ENCODE measurements around a stretch of chr19.

- PRO-cap = bidirectional peak, plus-strand start at chr19:12913270, minus-strand start at chr19:12913043
- RAMPAGE, long total RNA, 2 experiments = no peak in any of the 2 experiments
Observed at GRCh38 chr19:12912903-12913671, 6.0 kb downstream of the SYCE2 start.

GRCh38 chr19:12951572-12952023, 5.4 kb downstream of the GADD45GIP1 start:
- PRO-cap = no peak
- RAMPAGE, long total RNA, 2 experiments = no peak in any of the 2 experiments

GRCh38 chr19:12952848-12953897, 3.9 kb downstream of the GADD45GIP1 start:
- PRO-cap = no peak
- RAMPAGE, long total RNA, 2 experiments = start-site peak on the plus strand in 1 of 2 experiments, at chr19:12953341-12953349 at its widest, 22 reads per replicate

DNA sequence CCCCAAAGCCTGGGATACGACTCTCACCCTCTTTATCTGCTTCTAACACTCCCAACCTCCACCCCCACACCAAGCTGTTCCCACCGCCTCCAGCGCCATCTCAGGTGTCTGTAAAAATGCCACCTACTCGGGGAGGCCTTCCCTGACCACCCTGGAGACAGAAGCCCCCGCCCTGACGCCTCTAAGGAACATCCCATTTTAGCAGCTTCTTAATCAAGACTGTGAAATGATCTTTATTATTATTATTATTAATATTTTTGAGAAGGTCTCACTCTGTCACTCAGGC, 3.7 kb upstream of the DAND5 start:
- PRO-cap = no peak
- RAMPAGE, long total RNA, 2 experiments = no peak in any of the 2 experiments

DNA sequence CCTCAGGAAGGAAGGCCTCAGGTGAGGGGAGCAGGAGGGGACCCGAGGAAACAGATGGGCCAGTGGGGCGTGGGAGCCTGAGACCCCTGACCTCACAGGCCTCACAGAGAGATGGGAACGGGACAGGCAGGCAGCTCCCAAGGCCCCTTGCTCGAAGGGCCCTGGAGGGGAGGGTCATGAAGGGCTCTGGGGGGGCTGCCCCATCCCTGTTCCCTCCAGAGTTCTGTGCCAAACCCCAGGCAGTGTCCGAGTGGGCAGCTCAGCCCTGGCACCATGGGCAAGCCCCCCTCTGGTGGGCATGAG, 5.6 kb downstream of the DAND5 start:
- PRO-cap = no peak
- RAMPAGE, long total RNA, 2 experiments = no peak in any of the 2 experiments

GRCh38 chr19:13016503-13016977, 21.3 kb downstream of the NFIX start:
- PRO-cap = no peak
- RAMPAGE, long total RNA, 2 experiments = no peak in any of the 2 experiments

DNA sequence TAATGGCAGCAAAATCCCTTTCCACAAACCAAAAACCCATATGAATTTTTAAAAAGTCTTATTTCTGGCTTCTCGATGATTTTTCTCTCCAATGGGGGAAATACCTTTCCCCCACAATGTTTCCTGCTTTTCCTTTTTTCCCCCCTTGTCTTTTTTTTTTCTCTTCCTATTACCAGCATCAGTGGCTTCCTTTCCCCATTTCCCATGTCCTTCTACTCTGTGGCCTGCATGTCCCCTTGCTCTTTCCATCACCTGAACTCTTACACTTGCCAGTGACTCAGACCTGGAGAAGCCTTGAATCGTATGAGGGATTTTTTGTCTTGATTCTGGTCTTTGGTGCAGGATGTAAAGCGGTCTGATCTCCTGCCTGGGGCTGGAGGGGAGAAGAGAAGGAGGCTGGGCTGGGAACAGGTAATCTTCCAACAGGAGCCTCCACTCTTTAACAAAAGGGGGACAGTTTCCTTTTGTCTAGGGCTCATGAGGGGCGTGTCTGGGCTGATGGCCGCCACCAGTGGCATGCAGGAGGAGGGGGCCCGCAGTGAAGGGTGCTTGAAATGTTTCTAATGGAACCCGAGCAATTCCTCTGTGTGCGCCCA, 24.6 kb downstream of the NFIX start:
- PRO-cap = no peak
- RAMPAGE, long total RNA, 2 experiments = no peak in any of the 2 experiments

DNA sequence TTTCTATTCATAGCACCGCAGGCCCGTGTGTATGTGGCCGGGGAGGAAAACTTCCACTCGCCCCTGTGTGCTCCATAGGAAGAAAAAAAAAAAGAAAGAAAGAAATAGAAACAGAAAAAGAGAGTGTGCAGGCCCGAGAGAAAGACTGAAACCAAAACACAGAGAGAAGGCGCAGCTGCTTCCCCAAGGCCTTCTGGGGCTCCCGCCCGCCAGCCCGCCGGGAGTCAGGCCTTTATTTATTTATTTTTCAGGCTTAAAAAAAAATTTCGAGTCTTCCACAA, 27.2 kb downstream of the NFIX start:
- PRO-cap = unidirectional peak, minus-strand start at position 195 of the sequence
- RAMPAGE, long total RNA, 2 experiments = no peak in any of the 2 experiments

DNA sequence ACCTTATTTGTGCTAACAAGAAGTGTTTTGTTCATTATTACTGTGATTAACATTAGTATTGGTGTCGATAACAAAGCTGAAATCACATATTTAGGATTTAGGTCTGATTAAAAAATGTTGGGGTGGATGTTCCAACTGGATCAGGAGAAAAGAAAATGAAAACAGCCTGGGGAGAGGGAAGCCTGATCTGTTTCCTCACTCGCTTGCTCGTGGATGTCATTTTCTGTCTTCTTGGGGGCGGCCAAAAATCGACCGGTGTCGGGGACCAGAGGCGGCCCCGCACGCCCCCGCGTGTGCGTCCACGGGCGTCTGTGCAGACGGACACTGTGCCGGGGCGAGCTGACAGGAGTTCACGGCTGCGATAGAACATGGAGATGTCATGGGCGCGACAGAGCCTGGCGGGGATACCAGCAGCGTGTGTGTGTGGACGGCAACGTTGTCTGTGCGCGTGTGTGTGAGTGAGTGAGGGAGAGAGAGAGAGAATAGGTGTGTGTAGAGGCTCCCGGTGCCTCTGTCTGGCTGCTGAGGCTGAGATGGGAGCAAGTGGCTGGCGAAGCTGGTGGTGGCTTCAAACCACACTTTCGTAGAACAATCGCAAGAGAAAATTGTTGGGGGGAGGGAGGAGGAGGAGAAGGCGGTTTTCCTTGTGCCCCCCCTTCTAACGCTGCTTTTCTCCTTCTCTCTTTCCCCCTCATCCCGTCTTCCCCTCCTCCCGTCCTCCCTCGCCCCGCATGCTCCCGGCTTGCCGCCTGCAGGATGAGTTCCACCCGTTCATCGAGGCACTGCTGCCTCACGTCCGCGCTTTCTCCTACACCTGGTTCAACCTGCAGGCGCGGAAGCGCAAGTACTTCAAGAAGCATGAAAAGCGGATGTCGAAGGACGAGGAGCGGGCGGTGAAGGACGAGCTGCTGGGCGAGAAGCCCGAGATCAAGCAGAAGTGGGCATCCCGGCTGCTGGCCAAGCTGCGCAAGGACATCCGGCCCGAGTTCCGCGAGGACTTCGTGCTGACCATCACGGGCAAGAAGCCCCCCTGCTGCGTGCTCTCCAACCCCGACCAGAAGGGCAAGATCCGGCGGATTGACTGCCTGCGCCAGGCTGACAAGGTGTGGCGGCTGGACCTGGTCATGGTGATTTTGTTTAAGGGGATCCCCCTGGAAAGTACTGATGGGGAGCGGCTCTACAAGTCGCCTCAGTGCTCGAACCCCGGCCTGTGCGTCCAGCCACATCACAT, 29.4 kb downstream of the NFIX start:
- PRO-cap = no peak
- RAMPAGE, long total RNA, 2 experiments = no peak in any of the 2 experiments

DNA sequence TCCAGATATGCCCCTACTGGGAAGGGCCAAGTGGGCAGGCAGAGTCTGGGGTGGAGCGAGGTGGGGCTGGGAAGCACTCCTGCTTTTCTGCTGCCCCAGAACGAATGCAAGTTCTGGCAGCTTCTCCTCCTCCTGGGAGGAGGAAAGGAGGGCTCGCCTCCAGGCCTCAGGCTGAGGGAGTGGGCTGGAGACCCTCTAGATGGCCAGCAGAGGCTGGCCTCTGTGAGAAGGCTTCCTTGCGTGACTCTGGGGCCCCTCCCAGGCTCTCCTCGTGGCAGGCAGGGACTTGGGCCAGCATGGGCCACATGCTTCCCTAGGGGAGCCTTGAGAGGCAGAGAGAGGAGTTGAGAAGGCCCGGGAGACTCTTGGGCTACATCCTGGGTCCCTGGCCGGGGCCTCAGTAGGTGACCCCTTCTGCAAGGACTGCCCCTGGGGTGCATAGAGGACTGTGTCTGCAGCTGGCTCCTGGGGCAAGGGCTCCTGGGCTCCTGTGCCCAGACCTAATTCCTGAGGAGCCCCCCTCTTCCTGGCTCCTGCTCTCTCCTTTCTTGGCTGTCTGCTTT, 25.9 kb downstream of the LYL1 start:
- PRO-cap = no peak
- RAMPAGE, long total RNA, 2 experiments = no peak in any of the 2 experiments

DNA sequence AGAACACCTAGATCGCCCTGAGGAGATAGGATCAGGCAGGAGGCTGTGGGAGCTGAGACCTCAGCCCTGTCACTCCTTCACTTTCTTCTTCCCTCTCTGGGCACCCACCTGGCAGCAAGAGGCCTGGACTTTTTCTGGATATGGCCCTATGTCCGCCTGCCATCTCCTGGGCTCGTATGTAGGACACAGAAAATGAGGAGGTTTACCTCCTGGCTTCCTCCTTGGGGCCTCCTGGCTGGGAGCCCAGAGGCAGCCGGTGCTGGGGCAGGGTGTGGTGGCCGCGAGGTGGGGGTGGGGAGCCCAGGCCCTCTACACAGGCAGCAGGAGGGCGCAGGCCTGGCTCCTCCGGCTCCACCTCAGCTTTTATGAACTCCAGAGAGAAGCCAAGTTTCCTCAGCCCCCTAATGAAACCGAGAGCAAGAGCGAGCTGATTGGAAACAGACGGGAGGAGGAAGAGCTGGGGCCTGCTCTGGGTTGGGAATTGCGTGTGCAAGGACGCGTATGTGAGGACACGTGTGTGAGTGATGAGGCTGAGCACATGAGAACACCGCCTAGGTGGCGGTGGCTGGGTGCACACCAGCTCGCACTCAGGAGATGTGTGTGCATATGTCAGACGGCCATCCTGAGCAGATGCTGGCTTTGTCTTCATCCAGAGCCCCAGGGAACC, 23.1 kb downstream of the LYL1 start:
- PRO-cap = no peak
- RAMPAGE, long total RNA, 2 experiments = no peak in any of the 2 experiments

DNA sequence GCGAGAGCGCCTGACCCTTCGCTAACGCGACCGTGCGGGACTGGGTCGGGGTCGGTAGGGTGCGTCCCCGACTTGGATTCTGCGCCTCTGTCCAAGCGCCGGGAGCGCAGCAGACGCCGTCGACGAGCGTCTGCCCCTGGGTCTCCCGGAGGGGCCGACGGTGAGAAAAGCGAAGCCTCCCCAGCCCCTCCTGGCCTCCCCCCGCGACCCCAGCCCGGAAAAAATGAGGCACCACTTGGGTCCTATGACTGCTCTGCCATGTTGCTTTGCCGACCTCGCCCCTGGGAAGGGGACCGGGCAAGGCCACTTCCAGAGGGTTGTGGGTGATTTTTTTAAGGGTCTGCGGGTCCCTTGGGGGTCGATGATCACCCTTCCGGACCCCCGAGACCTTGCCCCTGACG, 3.9 kb downstream of the LYL1 start:
- PRO-cap = no peak
- RAMPAGE, long total RNA, 2 experiments = no peak in any of the 2 experiments

DNA sequence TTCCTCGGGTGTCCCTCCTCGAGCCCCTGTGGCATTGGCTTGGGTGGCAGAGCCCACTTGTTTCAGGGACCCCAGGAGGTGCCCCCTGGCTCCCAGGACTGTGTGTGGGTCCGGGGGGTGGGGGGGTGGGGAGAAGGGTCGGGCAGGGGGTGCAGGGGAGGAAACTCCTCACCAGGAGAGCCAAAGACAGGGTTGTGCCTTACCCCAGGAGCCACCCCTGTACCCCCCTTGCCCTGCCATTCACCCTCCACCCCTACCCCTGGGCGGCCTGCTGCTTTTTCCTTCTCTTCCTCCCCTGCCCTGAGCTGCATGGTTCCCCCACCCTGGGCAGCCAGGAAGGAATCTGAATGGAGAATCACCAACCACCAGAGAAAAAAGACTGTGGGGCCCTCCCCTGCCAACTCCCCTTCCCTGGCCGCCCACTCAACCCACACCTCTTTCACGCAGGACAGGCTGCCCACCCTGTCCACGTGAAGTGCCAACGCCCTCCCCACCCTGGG, 9.6 kb downstream of the STX10 start:
- PRO-cap = no peak
- RAMPAGE, long total RNA, 2 experiments = no peak in any of the 2 experiments

DNA sequence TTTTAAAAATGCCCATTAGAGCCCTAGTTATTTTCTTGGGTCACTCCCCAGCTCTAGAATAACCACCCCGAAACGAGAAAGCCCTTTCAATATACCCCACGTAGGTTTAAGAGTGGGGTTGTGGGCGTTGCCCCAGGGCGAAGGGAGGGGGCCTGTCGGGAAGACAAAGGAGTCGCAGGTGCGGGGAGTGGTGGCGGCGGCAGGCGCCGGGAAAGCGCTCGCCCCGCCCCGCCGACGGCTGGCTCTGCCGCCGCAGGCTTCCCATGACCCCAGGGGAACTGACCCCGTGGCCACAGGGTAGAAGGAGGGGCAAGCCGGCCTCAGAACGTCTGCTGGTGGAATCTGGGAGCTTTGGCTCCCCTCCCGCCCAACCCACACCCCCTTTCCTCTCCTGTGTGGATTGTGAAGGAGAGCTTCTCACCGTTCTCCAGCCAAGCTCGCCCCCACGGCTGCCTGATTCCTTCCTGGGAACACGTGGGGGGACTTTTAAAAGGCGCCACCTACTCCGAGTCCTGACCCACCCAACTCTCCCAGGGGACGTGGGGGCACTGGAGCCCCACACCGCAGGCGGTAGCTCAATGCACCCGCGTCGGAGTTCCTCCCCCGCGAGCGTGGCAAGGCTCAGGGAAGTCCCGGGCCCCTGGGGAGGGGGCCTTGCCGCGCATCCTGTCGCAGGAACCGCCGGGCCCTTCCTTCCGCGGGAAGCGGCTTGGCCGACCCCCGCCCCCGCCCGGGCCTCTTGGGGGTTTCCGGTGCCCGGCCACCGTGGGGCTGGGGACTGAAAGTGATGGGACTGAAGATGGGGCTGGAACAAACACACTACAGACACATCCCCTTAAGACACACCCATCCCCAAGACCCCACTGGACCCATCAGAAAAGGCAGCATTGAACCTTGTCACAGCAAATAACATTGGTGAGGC, 5.5 kb downstream of the IER2 start:
- PRO-cap = bidirectional peak, plus-strand start at position 328 of the sequence, minus-strand start at position 246 of the sequence
- RAMPAGE, long total RNA, 2 experiments = no peak in any of the 2 experiments

DNA sequence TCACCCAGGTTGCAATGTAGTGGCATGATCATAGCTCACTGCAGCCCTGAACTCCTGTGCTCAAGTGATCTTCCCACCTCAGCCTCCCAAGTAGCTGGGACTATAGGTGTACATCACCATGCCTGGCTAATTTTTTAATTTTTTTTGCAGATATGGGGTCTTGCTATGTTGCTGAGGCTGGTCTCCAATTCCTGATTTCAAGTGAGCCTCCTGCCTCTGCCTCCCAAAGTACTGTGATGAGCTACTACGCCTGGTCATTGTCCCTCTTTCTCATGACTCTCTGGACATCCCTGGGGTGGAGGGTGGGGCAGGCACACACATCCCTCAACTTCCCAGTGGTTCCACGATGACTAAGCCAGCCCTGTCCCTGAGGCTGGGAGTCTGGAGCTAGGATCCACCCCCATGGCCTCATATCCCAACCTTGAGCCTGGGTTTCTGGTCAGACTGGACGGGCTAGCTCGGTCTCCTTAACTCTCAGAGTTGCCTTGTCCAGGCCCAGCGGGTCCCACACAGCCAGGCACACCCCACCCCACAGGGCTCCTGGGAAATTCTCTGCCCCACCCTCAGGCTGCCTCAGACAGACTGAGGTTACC, 19.5 kb downstream of the IER2 start:
- PRO-cap = no peak
- RAMPAGE, long total RNA, 2 experiments = no peak in any of the 2 experiments

DNA sequence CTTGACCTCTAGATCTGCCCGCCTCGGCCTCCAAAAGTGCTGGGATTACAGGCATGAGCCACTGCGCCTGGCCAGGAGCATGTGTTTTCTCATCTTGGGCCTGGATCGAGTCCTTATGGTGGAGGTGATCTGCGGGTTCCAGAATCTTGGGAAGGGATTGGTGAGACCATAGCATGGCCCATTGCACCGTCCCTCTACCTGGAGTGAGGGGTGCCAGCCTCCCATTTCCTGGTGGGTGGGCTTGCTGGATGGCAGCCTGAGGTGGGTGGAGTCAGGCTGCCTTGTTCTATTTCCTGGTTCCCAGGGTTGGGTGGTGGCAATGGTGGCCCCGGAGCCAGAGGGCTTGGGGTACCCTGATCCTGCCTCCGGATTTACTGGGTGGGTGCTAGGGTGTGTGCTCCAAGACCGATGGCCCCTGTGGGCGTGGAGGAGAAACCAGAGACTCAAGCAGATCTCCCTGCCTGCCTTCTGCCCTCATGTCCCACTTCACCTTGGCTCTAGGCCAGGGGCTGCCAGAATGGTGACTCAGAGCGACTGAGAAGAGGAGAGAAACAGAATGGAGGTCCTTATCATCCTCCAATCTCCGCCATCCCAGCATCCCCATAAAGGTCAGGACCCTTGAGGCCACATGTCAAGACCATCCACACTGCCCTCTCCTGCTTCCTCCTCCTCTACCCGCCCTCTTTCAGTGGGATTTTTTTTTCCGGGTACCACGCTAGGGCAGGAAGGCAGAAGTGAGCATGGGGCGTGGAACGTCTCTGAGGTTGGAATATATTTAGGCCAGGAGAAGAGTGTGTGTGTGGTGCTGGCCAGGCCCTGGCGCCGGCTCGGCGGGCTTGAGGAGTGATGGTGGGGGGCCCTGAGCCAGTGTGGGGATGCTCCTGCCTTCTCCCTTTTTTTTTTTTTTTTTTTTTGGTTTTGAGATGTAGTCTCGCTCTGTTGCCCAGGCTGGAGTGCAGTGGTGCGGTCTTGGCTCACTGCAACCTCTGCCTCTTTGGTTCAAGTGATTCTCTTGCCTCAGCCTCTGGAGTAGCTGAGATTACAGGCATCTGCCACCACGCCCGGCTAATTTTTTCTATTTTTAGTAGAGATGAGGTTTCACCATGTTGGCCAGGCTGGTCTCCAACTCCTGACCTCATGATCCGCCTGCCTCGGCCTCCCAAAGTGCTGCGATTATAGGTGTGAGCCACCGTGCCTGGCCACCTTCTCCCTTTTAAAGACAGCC, 22.2 kb downstream of the IER2 start:
- PRO-cap = no peak
- RAMPAGE, long total RNA, 2 experiments = no peak in any of the 2 experiments

- PRO-cap = no peak
- RAMPAGE, long total RNA, 2 experiments = no peak in any of the 2 experiments
Observed at GRCh38 chr19:13623696-13624877, 117.8 kb upstream of the CACNA1A start.

GRCh38 chr19:13778757-13779573, 4.7 kb downstream of the C19orf53 start:
- PRO-cap = no peak
- RAMPAGE, long total RNA, 2 experiments = no peak in any of the 2 experiments

DNA sequence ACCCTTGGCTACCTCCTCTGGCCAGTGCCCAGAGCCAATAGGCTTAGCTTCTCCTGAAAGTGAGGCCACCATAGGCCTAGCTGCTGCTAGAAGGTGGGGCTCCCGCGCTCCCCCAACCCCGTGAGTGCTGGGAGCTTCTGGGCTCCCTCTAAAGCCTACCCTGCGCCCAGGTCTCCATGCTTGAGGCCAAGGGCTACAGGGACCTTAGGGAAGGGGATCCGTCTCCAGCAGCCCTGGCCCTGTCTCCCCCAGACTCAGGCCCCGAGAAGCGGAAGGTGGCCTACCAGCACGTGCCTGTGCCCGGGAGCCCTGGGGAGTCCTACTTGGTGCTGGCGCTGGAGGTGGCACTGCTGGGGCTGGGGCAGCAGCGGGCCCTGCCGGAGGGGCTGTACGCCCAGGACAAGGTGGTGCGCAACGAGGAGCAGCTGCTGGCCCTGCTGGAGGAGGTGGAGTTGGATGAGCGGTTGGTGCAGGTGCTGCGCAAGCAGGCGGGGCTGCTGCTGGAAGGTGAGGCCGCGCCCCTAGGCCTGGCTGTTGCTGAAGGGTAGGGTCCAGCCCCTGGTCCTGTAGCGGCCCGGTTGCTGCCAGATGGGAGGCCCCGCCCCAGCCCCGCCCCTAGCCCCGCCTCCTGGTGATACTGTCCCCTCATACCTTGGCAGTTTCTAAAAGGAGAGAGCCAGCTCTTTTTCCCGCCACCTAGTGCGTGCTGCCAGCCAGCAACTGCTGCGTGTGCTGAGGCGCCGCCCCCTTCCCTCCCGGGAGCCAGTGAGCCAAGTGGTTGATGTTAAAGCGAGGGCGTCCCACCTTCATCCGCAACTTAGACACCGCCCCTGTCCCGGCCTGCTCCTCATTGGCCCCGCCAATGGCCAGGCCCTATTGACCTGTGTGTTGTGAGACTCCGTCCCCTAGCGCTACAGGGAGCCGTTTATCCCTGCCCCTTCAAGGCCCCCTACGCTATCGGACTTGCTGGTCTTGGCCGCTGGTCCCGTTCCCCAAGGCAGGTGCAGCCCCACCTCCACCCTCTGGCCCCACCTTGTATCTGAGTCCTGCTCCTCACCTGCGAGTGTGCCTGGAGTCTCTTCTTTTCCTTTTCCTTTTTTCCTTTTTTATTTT, 22.6 kb downstream of the ZSWIM4 start:
- PRO-cap = no peak
- RAMPAGE, long total RNA, 2 experiments = no peak in any of the 2 experiments

- PRO-cap = no peak
- RAMPAGE, long total RNA, 2 experiments = no peak in any of the 2 experiments
Observed at GRCh38 chr19:13834206-13834666, 39.0 kb downstream of the ZSWIM4 start.